ENCODE results near the gene KDM1A.

DNA sequence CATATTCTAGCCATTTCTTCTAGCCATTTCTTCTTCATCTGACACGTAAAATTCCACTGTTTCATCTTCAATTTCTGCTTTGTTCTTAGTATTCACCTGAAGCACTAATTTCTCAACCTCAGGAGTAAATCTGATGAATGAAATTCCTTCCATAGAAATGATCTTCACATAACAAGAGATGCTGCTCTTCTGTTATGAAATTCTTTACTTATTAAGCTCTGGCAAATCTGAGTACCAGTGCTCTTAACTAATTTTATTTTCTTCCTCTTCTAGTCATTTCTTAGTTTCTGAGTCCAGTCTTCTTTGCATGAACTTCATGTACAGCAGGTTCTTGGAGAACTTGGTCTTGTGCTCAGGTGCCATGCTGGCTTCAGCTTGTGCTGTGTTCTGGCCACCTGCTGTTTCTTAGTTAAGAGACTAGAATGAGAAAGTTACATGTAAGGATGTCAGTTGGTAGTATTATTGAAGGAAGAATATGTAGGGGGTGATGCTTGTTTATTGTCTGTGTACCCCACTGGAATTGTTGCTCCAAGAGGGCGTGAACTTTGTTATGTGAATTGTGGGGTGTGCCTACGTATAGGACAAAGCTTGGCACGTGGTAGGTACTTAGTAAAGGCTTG is 16.1 kb downstream of the CDC42 start:
- PRO-cap = no peak

DNA sequence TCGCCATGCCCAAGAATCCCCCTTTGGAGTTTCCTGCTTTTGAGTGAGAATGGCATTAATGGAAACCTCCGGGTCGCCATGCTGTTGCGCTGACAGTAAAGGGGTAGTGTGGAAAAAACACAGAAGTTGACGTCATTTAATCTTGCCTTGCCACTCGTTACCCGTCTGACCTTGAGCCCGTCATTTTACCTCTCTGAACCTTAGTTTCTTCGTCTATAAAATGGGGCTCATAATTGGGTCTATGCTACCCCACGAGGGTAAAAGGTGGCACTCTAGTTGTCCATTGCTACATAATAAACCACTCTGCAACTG is 130.1 kb upstream of the ZBTB40 start:
- PRO-cap = no peak

DNA sequence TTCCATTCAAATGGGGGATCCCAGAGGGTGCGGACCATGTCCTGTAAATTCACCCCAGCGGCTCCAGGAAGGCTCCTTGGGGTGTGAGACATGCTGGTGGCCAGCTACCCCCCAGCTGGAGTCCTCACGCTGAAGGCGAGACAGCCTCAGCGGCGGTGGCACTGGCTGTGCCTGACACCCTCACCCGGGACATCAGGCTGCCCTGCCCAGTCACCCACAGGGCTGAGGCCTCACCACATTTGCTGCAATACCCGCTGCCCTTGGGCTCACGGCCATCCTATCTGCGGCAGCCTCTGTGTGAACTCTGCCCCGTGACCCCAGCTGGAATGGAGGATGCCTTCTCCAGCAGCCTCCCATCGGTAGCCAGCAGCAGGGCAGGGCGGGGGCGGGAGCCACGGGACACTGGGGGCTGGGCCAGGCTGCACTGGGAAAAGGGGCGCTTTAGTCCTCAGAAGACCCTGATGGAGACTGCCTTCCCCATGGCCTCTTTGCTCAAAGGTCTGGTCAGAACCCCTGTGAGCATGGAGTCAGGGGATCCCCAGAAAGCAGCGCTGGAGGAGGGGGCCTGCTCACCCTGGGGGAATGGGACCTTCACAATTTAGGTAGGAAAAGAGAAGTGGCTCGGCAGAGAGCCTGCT is 112.4 kb upstream of the ZBTB40 start:
- PRO-cap = no peak

- PRO-cap = no peak
Observed at GRCh38 chr1:22341925-22342611, 109.6 kb upstream of the ZBTB40 start.

GRCh38 chr1:22350579-22351241 is 100.9 kb upstream of the ZBTB40 start:
- PRO-cap = no peak

- PRO-cap = no peak
Observed at GRCh38 chr1:22447489-22448323, 3.9 kb upstream of the ZBTB40 start.

- PRO-cap = no peak
Observed at GRCh38 chr1:22529951-22530645, 33.2 kb upstream of the EPHA8 start.

GRCh38 chr1:22537084-22537283 is 26.3 kb upstream of the EPHA8 start:
- PRO-cap = no peak

DNA sequence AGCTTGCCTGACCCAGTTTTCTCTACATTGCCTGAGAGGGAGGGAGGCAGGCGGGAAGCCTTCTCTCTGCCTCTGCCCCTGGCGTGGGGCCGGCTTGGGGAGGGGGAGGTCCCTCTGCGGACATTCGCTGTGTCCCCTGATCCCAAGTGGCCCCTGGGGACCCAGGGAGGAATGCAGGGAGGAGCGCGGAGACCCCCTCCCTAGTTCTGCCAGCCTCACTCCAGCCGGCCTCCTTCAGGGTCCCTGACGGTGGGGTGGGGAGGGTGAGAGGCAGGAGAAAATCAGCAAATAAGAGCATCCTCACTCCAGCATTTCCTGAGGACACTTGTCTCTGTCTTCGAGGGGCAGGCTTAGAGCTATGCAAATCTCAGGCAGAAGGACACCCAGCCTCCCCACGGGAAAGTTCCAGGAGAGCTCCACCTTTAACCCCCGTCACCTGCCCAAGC is 4.1 kb downstream of the EPHA8 start:
- PRO-cap = no peak

- PRO-cap = no peak
Observed at GRCh38 chr1:22629060-22629483, 7.4 kb upstream of the C1QA start.

- PRO-cap = unidirectional peak, minus-strand start at chr1:22646151
Observed at GRCh38 chr1:22645776-22646508, 2.5 kb downstream of the C1QC start.

DNA sequence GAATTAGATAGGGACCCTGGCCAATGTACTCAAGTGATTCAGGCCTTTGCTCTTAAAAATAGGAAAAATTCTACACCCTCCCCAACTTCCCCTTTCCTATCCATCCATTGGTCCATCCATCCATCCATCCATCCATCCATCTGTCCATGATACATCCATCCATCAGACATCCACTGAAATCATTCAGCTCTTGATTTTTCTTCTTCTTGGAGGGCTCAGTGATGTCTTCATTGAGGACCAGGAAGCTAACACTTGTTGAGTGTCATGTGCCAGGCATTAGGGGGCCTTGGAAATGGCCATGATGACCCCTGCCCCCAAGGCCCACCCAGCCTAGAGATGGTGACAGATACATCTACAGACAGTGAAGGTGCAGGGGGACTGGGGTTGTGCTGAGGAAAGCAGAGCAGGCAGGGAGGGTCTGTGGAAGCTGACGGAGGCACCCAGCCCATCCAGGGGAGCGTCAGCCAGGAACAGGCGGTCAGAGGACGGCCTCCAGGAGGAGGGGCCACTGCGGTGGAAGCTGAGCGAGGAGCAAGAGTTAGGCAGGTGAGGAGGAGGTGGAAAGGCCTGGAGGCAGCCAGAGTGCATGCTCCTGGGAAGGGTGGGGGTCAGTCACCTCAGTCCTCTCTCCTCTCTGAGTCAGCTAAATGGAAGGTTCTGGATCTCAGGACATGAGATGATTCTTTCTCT is 82.0 kb downstream of the EPHB2 start:
- PRO-cap = no peak

DNA sequence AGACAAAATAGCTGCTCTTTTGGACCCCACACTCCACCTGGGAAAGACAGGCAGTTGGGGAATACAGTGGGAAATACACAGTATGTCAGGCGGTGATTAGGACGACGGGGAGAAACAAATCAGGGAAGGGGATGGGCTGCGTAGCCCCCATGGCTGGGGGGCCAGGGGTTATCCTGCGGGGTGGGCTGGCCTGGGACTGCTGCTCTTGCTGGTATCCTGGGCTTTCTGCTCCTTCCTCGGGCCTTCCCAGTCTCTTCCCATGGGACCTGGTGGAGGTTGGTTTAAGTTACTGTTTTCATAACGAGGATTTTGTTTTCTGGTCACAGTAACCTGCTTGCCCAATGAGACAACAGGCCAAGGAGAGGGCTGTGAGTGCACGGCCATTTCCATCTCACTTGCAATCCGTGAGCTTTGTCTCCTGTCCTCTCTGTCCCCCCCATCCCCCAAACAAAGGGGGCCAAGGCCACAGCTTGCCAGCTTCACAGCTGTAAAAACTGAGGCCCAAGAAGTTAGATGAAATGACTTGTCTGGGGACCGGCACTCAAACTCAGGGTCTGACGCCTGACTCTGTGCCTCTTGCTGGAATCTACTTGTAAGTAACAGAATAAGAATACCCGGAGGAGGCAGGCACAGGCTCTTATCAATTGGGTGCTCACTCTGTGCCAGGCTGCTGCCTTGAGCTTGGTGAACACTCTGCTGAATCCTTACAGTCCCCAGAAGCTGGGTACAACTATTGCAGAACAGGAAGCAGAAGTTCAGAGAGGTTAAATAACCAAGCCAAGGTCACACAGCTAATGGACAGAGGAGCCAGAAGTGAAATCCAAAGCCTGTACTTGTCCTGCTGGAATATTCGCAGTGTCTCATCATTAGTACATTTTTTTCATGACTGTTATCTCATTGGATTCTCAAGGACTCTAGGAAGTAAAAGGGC is 85.8 kb downstream of the EPHB2 start:
- PRO-cap = no peak

DNA sequence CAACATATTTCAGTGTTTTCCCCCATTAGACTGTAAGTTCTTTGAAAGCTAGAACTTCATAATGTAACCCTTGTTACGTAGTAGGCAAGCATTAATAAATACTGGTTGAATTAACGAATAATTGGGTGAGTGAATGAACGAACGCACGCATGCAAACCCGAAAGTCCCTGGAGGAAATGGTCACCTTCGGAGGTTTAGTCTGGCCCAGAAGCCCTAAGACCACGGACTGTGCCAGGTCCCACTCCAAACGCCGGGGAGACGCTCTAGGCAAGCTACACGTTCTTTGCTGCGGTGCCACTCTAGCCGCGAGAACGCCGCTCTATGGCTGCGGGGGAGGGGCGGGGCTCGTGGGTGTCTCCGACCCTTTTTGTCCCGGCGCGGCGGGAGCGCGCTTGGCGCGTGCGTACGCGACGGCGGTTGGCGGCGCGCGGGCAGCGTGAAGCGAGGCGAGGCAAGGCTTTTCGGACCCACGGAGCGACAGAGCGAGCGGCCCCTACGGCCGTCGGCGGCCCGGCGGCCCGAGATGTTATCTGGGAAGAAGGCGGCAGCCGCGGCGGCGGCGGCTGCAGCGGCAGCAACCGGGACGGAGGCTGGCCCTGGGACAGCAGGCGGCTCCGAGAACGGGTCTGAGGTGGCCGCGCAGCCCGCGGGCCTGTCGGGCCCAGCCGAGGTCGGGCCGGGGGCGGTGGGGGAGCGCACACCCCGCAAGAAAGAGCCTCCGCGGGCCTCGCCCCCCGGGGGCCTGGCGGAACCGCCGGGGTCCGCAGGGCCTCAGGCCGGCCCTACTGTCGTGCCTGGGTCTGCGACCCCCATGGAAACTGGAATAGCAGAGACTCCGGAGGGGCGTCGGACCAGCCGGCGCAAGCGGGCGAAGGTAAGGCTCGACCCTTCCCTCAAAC is at the start of gene KDM1A:
KDM1A (plus strand) TSS at position 395 of the 899 bp plus-strand sequence.
- PRO-cap = bidirectional peak, plus-strand start at position 395 of the sequence, minus-strand start at position 169 of the sequence

GRCh38 chr1:23085138-23086271 is 66.2 kb downstream of the KDM1A start:
- PRO-cap = no peak

DNA sequence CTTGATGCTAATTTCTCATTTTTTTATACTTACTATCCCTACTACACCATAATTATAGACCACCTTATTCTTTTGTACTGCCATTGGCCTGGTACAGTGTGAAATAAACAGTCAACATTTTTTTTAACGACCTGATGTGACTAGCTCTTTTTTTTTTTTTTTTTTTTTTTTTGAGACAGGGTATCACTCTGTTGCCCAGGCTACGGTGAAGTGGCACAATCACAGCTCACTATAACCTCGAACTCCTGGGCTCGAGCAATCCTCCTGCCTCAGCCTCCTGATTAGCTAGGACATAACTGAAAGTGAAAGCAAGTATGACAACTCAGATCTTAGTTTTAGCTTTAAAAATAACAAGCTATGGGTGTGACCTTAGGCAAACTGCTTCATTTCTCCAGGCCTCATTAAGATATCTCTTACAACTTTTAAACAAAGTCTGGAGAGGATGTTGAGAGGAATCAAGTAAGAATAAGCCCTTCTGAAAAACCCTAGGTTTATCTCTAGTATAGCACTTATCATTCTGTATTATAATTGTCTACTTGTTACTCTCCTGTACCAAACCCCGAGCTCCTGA is 98.1 kb downstream of the HTR1D start:
- PRO-cap = no peak

DNA sequence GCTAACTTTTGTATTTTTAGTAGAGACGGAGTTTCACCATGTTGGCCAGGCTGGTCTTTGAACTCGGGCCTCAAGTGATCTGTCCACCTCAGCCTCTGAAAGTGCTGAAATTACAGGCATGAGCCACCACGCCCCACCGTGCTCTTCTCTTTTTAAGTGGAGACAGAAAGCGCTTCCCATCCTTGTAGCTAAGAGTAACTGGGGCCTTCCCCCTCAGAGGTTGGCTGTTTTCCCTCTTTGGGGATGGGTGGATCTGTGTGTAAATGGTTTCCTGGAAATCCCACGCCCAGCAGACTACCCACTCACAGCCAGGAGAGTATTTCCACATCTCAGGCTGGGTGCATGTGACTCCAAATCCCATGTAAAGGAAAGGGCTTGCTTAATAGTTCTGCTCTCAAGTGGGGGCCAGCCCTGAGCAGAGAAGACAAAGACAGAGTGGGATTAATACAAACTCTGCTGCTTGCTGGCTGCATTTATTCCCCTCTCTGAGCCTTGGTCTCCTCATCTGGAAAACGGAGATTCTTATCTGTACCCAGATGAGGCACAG is 19.6 kb upstream of the TCEA3 start:
- PRO-cap = bidirectional peak, plus-strand start at position 397 of the sequence, minus-strand start at position 200 of the sequence; unidirectional peak, plus-strand start at position 397 of the sequence

DNA sequence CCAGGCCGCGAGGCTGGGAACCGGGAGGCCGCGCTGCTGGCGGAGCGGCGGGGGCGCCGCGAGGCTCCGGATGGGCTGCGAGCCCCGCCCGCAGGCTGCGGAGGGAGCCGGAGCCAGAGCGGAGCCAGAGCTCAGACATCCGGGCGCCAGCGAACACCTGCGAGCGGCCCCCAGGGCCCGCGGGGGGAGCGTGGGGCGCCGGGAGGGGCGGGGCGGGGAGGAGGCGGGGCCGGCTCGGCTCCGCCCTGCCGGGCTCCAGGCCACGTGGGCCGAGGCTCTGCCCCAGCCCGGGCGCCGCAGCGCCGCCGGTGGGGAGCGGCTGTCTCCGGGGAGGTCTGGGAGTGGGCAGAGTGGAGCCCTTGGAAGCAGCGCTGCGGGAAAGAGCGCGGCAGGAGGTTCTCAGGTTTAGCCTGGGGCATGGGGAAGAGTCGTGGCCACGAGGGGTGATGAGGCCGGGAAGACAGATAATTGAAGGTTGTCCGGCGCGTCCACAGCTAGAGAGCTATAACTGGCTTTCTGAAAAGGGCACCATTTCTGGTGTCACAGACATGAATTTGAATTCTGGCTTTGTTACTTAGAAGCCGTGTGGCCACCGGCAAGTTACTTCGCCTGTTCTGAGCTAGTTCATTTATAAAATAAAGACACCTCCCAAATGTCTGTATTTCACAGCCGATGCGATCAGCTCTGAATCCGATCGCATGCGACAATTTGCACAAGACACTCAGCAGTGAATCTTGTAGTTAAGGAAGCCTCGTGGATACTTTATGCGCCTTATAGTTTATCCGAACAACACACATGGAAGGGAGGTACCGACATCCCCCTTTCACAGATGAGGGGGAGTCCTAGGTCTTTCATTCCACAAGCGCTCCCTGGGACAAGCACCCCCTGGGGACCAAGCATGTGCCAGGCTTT is 4.3 kb downstream of the ID3 start:
- PRO-cap = bidirectional peak, plus-strand start at position 340 of the sequence, minus-strand start at position 155 of the sequence; unidirectional peak, minus-strand start at position 500 of the sequence

DNA sequence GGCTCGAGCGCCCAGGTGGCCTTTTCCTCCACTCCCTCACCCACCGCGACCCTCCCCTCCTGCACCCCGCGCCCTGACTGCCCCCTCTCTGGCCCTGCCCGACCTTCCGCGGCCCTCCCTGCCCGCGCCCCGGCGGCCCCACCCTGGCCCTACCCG is 8.5 kb upstream of the ID3 start:
- PRO-cap = no peak

DNA sequence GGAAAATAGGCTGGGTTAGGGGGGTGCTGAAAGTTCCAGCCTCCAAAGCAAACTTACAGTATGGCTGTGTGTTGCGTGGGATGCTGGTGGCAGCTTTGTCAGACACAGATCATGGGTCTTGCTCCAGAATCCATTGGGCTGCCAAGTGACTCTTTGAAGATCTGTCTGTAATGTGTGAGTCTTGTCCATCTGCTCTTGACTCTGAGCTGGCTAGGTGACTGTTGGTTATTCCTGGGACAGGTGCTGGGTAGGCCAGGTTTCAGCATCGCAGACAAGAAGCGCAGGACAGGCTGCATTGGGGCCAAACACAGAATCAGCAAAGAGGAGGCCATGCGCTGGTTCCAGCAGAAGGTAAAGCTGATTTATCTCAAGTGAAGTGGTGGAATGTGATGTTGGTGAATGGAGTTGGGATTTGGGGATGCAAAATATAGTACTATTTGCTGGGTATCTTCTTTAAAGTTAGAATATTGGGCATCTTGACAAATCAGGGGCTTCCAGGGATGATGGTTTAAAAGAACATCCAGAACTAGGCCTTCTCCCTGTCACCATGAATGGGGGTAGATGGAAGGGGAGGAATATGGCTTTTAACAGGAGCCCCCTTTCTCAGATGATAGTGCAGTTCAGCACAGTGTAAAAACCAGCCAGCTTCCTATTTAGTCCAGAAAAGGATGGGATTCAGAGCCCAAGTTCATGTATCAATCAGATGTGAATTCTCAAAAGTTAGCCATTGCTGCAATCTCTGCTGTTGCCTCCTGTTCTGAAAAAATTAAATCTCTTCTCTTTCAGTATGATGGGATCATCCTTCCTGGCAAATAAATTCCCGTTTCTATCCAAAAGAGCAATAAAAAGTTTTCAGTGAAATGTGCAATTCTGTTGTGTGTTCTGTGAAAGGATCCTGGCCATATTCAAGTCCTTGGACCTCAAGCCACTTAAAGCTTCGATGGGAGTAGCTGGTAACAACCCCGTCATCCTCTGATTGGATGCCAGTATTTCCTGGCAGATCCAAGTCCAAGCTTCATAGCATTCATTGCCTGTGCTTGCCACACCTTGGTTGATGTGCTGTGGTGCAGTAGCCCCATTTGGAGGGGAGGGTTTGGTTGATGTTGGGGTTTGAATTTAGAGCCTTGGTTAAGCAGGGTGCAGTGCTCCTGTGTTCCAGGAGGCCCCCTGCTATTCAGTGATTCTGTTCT is 4.3 kb downstream of the RPL11 start:
- PRO-cap = no peak